ENCODE data around the gene CRK.

DNA sequence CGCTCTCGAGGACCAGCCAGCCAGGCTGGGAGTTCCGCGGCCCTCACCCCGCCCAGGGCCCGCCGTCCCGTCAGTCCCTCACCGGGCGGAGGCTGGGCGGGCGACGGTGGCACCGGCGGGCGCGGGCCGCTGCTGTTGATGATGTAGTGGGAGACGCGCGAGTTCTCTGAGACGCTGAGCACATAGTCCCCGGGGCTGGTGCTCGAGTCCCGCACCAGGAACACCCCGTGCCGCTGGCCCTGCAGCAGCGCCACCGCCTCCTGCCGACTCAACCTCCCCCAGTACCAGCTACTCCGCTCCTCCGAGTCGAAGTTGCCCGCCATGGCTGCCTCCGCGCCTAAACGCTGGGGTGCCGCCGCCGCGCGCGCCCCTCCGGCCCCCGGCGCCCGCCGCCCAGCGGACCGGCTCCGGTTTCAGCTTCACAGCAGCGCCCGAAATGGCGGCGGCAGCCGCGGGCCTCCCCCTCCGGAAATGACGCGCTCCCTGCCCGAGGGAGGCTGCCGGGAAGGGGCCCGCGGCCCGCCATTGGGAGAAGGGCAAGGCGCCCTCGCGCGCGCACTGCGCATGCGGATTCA, at the start of gene CRK:
TSS of gene CRK (minus strand) at position 438 of the 575 bp plus-strand sequence.
- RRBS, result under 1% methylated on average over 26 of the region's 72 CpGs

- RRBS, result 6% methylated on average over 51 of the region's 104 CpGs
These were observed 702 bp downstream of the MYO1C start for GRCh38 chr17:1491472-1492495.

DNA sequence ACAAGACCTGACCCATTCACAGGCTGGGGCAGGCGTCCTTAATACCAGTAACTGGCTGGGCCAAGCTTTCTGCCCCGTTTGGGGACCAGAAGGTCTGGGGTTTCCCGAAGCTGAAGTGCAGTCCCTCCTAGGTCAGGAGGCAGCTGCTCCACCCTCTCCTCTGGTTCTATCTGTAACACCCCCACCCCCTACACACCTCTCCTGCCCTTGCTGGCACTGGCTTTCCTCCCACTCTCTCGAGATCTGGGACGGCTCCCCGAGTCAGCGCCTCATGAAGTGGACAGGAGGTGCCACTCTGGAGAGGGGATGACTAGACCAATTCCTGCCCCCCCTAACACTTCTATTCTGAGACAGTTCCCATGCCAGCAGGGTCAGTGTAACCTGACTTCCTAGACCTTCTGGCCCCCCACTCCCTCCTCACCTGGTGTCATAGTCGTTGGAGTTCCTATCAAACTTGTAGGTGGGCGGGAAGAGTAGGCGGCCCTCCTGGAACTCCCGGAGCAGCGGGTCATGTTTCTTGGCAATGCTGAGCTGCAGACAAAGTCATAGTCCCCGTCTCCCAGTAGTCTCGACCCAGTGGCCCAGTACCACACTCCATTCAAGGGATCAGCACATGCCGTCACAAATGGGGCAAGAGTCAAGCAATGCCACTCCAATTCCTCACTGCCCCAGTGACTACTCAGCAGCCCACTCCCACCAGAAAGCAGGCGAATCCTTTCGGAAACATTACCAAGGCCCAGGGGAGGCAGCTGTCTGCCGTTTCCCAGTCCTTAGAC, 9.7 kb downstream of the INPP5K start:
- RRBS, result no CpG with 5 or more reads among the region's 18 CpGs

DNA sequence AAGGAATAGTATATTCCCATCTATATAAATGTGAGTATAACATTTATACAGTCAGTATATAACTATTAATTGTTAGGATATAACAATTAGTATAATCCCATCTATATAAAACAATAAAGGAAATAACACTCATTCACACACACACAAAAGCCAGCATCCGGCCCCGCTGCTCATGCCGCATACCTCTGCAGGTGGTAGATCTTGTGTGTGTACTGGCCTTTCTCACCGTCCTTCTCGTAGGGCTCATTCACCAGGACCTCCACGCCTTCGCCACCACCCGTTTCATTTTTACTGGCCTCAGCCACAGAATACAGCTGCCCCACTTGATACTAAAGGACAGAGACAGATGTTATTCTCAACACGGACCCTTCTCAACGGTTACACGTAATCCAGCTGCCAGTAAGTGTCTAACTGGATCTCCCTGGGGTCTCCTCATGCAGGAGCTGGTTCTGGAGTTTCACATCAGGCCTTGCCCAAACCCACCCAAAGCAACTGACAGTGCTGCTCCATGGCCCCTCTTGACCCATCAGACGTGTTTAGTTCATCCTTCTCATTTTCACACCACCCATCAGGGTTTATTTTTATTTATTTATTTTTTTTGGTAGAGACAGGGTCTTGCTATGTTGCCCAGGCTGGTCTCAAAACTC, 9.6 kb downstream of the PITPNA start:
- RRBS, result no CpG with 5 or more reads among the region's 12 CpGs

GRCh38 chr17:1557377-1557943, 5.1 kb downstream of the PITPNA start:
- RRBS, result no CpG with 5 or more reads among the region's 15 CpGs

GRCh38 chr17:1563823-1564425, 1.3 kb upstream of the PITPNA start:
- RRBS, result no CpG with 5 or more reads among the region's 14 CpGs

- RRBS, result 1% methylated on average over 4 of the region's 20 CpGs
These were observed 4.0 kb upstream of the TLCD2 start for GRCh38 chr17:1714028-1714812.

- RRBS, result 1% methylated on average over 46 of the region's 93 CpGs
These were observed 6.0 kb upstream of the TLCD2 start for GRCh38 chr17:1715807-1716973.

DNA sequence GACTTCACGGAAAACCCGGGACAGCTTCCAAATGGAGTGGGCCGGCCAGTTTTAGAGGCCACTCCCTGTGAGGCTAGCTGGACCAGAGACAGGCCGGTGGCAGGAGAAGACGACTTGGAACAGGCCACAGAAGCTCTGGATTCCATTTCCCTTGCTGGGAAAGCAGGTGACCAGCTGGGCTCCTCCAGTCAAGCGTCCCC, 2.2 kb downstream of the WDR81 start:
- RRBS, result 50% methylated on average over 1 of the region's 6 CpGs

GRCh38 chr17:1736231-1736935, 6.3 kb upstream of the SERPINF2 start:
- RRBS, result 86% methylated on average over 2 of the region's 16 CpGs

DNA sequence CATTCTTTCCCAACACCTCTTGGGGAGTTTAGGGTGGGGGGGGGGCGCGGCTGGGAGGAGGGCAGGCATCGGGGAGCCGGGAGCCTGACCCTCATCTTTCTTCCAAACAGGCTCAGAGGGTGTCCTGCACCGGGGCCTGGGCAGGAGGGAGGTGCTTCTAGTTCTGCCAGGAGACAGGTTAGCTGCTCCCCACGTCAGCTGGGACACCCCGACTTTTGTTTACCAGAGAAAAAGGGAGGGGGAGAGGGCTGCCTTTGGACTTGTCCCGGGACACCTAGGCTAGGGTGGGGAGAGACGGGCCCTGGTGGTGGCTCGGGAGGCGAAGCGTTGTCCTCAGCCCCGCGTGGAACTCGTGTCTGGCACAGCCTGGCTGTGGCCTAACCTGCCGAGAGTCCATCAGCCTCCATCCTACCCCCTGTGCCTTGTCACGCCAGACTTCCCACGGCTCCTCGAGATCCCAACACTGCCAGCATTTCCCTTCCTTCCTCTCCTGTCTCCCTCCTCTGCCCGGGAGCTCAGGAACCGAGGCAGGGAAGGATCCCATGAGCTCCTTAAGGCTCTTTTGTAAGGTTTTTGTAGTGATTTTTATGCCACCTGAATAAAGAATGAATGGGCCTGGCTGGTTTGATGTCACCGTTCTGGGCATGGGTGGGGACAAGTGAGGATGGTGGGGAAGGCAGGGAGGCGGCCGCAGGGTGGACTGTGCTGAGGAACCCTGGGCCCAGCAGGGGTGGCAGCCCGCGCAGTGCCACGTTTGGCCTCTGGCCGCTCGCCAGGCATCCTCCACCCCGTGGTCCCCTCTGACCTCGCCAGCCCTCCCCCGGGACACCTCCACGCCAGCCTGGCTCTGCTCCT, 7.0 kb upstream of the SERPINF1 start:
- RRBS, result 66% methylated on average over 4 of the region's 33 CpGs

- RRBS, result no CpG with 5 or more reads among the region's 5 CpGs
These were observed 1.8 kb downstream of the SERPINF1 start for GRCh38 chr17:1763664-1764048.

DNA sequence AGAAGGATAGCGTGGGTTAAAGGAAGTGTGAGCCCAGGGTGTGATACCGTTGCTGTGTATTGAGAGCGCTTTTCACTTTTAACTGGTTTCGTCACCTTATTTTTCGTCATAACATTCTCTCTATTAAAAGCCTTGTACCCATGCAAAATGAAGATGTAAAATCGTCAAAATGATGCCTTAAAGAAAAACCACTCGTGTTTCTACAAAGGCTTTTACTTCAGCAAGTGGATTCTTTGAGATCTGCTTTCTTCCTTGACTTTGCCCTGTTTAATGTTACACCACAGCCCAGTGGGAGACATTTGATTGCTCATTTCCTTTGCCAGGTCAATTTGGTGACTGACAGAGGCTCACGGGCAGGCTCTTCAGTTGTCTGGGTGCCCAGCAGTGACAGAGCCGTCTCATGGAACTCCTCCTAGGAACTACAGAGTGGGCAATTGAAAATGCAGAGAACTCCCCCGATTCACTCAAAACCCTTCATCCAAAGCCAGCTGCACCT, 61.2 kb downstream of the RPA1 start:
- RRBS, result no CpG with 5 or more reads among the region's 10 CpGs

GRCh38 chr17:2063104-2063813, 8.4 kb downstream of the HIC1 start:
- RRBS, result no CpG with 5 or more reads among the region's 12 CpGs

DNA sequence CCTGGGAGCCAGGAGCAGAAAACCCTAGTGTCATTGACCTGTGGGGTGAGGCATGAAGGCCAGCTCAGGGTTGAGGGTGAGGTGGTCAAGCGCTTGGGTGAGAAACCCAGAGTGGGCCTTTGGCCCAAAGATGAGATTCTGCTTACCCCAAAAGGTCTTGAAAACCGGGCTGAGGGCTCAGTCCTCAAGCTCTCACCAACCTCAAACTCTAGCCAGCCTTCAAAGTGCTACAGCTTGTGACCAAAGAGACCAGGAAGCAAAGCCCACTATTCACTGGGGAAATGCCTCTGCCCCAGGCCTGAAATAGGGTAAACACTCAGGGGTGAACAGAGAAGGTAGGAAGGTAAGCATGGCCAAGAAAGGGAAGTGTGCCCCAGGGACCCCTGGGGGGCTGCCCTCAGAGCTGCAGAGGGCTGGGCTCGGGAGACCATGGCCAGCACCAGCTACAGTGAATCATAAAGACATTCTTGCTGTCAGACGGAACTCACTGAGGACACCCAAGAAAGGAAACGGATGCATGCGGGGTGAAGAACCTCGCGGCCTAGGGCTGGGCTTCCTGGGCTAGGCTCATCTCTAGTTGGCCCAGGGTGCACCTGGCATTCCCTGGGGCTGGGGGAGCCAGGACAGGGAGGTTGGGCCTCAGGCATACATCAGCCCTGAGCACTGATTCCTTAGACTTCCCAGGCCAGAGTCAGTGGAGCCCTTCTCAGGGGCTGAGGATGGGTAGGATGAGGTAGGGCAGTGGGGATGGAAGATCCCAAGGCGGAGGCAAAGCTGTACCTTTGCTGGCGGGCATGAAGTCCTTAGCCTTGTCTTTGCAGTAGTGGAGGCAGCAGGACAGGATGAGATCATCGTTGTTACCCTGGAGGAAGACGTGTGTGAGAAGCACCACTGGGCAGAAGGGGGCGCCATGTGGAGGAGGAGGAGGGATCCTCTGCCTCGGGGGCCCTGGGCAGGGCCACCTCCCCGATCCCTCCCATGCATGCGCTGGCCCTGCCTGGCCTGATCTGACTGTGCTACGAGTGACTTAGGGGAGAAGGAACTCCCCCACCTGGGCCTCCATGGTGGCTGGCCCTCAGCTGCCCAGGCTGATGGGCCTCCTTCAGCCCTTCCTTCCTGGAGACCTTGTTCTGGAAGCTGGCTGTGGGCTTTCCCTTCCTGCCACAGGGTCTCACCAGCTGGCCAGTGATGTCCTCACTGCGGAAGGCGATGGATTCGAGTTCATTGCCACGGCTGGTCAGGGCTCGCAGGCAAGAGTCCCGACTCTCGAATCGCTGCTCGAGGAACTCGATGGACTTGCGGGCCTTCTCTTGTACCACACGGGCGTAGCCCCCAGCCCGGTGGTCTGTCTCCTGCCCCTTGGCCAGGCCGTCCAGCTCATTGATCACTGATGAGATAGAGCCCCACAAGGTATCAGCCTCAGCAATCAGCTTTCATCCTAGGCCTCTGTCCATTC, 9.9 kb downstream of the HIC1 start:
- RRBS, result no CpG with 5 or more reads among the region's 32 CpGs

DNA sequence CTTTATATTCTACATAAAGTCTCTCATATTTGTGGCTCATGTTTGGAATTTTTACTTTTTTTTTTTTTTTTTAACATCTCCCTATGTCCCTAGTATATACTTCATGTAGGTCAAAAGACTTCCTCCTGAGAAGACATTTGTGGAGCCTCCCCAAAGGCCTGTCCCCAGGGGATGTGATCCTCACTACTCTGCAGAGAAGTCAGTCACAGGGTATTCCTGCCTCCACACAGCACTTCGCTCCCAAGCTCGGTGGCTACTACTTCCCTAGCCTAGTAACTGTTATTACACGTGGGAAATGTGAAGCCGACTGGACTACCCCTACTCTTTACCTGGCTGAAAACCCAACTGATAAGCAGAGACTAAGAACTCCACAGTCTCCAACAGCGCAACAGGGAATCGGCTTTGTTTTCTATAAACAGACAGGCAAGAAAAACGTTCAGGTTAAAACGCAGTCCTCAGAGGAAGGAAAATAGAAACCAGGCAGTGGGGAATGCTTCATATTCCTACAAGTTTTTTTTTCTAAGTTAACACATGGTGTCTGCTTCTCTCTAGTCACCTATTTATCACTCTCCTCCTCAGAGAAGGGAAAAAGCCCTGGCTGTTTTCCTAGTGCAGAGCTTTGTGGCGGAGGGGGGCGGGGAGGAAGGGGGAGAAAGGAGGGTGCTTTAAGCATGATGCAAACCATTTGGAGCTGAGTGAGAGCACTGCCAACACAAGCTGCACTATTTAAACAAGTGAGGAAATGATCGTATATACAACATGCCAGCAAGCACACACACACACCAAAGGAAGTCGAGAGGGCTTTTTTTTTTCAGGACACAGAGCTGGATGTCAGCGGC, 117.0 kb downstream of the HIC1 start:
- RRBS, result no CpG with 5 or more reads among the region's 13 CpGs

GRCh38 chr17:2173943-2174586, 119.2 kb downstream of the HIC1 start:
- RRBS, result no CpG with 5 or more reads among the region's 5 CpGs

GRCh38 chr17:2181203-2182216, 122.1 kb downstream of the SMG6 start:
- RRBS, result 5% methylated on average over 5 of the region's 17 CpGs

DNA sequence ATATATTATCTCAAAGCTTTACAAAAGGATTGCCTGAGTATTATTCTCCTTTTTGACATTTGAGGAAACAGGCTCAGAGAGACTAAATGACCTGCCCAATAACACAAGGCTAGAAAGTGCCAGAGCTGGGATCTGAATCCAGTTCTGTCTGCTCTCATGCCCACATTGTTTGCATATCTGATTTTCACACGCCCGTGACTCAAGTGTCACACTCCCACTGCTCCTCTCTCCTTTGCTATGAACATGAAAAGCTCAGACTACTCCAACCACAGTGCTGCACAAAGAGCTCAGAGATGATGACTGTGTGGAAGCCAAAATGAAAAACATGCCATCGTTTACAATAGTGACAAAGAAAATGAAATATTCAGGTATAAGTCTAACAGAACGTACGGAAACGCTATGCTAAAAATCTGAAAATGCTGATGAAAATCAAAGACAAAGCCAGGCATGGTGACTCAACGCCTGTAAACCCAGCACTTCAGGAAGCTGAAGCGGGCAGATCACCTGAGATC, 107.8 kb downstream of the SMG6 start:
- RRBS, result no CpG with 5 or more reads among the region's 8 CpGs

DNA sequence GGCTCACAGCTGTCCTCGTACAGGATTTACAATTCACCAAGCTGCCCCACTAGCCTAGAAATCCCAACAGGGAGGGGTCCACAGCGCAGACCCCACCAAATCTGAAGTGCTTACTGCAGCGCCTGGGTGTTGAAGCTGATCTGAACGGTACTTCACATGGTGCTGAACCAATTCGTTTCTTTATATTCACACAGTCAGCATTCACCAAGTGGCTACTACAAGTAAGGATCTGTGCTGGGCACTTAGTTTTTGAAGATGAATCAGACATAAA, 95.3 kb downstream of the SMG6 start:
- RRBS, result no CpG with 5 or more reads among the region's 5 CpGs